ENCODE results near the genes ATF5, VSIG10L and SIGLEC8.

DNA sequence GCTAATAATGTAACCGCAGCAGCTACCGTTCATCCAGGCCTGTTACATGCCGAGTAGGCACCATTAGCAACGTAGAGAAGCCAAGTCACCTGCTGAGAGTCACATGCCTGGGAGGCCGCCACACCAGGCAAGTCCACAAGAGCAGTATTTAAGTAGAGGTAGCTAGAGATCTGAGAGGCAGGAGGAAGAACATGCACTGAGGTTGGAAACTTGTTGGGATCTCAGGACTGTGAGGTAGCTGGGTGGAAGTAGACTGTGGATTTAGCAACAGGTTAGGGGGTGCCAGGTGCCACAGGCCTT is 3.3 kb downstream of the FUZ start:
- RRBS = no CpG with 5 or more reads among the region's 5 CpGs

DNA sequence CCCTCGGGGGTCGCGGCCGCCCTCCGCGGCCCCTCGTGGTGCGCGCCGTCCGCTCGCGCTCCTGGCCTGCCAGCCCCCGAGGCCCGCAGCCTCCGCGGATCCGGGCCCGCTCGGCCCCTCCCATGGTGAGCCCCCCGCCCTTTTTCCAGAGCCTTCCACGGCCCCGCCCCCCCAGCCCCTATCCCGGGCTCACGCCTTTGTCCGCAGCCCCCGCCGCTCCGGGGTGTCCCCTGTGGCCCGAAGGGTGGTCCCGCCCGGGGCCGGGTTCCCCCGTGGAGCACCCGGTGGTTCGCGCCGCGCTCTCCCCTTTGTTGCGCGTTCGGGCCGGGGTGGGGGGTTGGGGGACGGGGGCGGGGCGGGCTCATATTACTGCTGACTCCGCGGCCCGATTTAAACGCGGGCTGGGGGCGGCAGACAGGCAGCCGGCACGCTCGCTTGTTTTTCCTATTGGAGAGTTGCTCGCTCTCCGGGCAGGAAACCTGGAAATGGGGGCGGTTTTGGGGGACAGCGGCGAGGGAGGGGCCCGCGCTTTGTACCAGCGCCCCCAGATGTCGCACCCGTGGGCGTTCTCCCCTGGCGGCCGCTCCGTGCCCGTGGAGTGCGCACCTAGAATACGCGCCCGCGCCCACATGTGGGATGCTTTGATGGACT is 15.9 kb downstream of the PNKP start:
- RRBS = 1% methylated on average over 37 of the region's 75 CpGs

- RRBS = 2% methylated on average over 19 of the region's 57 CpGs
Observed at GRCh38 chr19:49928998-49929672, at the start of gene ATF5. Gene ATF5, plus strand, starts transcription at chr19:49929205.

DNA sequence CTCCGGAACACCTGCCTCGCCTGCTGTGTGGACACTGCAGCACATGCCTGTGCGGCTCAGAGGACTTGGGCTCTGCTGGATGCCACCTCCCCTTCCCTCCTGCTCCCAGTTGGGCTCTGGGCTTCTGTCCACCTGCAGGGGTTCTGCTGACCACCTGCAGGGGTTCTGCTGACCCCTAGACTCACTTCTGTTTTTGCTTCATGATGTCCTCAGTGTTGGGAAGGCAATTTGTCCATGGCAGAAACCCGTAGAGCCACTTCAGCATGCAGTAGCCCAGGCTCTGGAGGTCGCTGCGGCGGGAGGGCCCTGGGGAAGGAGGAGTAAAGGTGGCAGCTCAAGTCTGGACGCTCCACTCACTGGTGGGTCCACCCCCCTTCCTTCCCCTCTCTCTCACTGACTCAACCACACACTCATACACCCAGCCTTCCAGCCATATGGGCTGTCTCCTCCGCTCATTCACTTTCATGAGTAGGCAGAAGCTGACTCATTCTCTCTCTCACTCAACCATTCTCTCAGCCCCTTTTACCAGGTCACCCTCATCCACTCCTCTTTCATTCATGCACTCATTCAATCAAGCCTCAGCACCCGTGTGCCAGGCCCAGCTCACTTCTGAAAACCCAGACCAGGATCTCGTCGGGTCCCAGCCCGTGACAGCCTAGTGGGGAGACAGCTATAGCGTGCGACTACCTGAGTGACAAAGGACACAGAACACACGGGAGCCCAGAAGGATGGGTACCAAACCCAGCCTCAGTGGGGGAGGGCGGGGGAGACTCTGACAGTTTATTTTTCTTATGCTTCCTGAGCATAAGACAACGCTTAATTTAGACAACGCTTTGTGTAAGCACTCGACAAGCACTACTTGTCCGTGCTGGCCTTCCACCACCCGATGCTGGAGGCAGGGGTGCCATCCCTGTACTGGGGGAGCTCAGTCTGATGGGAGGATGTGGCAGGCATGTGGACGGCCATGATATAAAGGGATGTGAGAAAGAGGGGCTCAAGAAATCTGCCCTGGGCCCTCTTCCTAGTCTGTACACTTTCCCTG is 27.5 kb upstream of the SIGLEC11 start:
- RRBS = no CpG with 5 or more reads among the region's 23 CpGs

DNA sequence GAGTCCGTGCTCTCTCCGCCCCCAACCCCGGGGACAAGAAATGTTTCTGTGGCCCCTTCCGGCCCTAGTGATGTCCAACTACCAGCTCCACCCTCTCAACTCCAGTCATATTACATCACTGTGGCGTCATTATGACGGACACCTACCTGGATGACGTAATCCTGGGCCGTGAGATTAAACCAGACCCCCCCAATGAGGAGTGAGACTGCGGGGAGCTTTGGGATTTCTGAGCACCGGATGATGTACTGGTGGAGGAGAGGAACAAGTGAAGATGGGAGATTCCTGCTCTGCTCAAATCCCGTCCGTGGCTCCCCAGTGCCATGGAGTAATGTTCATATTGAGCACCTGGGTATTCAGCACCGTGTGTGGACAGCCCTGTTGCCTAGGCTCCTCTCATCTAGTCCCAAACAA is 5.0 kb upstream of the KCNC3 start:
- RRBS = no CpG with 5 or more reads among the region's 13 CpGs

- RRBS = no CpG with 5 or more reads among the region's 22 CpGs
Observed at GRCh38 chr19:50461166-50461689, 15.1 kb upstream of the EMC10 start.

DNA sequence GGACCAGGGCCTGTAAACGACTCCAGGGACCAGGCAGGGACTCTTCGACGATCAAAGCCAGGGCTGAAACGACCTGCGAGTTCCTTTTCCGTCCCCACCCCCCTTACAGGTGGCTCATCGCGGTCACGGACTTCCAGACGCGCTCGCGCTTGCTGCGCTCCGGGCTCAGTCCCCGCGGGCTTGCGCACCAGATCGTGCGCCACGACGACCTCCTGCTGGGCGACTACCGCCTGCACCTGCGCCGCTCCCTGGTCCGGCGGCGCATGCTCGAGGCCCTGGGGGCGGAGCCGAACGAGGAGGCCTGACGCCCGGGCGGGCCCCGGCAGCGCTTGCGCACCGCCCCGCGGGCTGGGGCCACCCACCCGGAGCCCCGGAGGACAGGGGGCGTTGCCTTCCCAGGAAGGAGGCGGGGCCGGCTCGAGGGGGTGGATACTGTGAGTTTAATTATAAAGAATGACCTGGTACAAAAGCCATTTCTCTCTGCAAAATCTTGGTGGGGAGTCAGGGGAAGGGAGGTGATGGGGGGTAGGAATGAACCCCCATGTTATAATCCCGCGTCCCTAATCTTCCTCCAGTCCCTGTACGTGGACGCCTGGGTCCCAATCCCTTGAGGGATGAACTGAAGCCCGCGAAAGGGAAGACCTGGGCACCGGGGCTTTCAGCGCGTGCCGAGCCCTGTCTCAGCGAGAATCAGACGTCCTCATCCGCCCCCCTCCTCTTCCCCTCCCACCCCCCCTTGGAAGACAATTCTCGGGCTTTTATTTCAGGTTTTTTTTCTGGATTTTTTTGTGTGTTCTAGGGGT is 9.8 kb downstream of the C19orf81 start:
- RRBS = 2% methylated on average over 25 of the region's 62 CpGs

DNA sequence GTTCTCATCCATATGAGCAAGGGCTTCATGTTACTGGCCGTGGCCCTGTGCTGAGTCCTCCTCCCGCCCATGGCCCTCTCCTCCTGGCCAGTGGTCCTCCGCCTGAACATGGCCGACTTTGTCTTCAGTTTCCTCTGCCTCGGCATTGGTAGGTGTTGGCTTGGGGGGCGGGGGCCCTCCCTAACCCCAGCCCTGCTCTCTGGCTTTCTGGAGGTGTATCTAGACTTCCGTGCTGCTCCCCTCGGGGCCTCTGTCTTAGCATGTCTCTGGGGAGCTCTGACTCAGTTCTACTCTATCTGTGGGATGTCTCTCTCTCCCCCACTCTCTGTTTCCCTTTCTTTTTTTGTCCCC is 6.2 kb downstream of the KLK1 start:
- RRBS = no CpG with 5 or more reads among the region's 8 CpGs

- RRBS = no CpG with 5 or more reads among the region's 6 CpGs
Observed at GRCh38 chr19:50875960-50876500, 2.8 kb downstream of the KLK2 start.

DNA sequence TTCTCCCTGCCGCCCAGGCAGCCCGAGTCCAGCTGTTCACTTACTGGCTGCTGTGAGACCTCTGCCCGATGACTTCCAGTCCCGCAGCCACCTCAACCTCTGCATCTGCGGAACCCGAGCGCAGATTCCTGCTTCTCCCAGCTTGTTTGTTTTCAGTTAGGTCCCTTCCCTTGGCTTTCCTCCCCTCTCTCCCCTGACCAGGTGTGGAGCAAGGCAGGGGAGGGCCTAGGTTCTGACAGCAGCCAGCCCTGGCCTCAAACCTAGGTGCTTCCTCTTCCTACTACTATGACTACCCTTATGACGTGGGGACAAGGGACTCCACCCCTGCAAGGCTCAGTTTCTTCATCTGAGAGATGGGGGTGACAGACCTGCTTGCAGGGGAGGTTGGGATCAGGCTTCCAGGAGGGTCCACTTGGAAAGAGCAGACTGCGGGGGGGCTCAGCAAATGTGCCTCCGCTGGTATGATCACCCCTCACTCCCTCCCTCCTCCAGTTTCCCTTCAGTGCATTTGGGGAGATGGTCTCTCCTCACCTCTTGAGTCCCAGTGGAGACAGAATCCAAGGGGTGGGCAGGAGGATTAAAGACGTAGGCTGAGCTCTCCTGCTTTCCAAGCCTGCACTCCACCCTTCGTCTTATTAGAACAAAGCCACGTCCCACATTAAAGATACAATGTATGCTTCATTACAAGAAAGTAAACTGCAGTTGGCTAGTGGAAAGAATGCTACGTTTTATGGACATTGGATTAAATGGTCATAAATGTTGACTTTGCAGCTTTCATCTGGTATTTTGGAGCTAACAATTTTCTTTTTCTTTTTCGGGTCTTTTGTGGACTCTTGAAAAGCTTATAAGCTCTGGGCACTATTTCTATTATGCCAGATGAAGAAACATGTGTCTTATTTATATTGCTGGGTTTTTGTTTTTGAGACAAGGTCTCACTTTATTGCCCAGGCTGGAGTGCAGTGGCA is 1.3 kb upstream of the KLK11 start:
- RRBS = no CpG with 5 or more reads among the region's 15 CpGs

DNA sequence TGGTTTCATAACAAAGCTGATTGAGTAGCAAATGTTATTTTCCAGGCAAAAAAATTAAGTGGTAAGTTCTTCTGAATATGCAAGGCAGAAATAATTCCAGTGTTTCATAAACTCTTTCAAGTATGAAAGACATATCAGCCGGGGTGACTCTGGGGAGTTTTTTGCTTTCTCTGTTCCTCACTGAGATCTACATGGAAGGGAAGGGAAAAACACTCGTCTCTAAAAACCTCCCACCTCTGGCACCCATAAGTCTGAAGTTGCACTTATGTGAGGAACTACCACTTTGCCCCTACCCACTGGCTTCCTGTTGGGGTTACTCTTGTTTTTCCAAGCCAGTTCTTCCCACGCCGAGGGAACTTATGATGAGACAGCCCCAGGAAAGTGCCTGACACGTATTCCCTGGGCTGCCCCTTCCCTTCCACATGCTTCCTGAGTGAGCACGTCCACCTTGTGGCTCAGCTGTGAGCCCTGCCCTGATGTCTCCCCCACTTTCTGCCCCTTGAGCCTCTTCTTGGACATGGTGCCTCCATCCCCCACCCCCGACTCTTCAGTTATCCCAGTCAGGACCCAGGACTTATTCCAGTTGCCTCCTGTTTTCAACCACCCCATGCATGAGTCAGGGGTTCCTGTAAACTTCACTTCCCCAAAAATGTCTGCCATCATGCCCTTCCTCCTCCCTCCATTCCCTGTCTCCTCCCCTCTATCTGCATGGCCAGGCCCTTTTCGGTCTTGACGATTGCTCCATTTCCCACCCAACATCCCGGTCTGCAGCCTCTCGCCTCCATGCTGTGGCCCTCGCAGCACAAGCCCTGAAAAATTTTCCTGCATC is 5.2 kb upstream of the SIGLEC7 start:
- RRBS = no CpG with 5 or more reads among the region's 12 CpGs

DNA sequence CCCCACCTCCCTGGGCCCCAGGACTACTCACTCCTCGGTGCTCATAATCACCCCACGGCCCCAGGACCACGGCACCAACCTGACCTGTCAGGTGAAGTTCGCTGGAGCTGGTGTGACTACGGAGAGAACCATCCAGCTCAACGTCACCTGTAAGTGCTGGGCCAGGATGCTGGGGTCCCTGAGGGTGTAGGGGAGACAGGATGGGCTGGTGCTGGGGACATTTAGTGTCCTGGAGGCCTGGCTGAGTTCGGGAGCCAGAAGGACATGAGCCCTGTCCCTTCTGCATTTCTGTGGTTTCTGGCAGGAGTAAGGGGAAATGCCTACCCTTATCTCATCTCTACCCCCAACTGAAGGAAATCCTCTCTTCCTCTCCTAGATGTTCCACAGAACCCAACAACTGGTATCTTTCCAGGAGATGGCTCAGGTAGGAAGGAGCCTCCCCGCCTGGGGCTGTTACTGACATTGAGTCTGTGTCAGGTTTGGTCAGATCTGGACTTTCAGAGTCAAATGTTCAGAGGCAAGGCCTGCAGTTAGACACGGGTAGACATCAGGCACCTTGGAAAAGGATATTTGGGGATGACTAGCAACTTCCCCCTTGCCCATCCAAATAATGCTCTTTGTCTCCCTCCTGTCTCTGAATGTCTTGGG is 1.2 kb downstream of the CD33 start:
- RRBS = no CpG with 5 or more reads among the region's 9 CpGs

DNA sequence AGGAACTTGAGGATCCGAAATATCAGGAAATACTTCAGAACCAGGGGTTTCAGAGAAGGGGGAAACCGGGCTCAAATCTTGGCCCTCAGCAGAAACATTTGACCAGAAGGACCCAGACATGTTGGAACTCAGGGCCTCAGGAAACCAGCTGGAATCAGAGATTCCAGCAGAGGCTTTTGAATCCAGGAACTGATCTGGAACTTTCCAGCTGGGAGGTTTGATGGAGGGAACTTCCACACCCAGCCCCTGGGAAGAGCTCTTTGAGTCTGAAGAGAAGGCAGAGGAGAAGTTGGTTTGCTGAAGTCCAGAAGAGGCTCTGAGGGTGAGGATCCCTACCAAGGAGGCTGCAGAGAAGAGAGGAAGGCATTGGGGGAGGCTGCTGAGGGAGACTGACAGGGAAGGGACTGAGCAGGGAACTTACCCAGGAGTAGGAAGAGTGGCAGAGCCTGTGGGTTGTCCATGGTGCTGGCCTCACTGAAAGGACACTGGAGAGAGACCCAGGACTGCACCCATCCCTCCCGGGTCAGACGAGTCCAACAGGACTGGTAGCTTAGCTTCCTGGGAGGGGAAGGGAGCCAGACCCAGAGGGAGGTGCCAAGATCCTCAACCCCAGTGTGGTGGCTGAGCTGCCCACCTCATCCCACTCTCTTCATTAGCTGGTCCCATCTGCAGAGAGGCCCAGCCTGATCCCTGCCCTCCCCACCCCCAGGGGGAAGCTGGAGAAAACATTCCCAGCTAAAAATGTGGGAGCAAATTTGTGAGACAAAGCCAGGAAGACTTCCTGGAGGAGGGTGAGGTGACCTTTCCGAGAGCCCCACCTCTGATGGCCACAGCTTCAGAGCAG is at the start of gene VSIG10L:
VSIG10L (minus strand) TSS at position 476 of the 844 bp plus-strand sequence.
- RRBS = no CpG with 5 or more reads among the region's 5 CpGs

DNA sequence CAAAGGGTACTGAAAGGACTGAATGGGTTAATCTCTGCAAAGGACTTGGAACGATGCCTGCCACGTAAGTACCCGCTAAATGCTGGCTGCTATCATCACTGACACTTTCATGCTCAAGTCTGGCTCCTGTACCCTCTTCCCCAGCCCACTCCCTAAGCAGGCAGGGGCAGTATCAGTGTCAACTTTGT is 1.1 kb downstream of the ETFB start:
- RRBS = no CpG with 5 or more reads among the region's 3 CpGs

- RRBS = 36% methylated on average over 2 of the region's 10 CpGs
Observed at GRCh38 chr19:51458114-51458837, at the start of gene SIGLEC8. Gene SIGLEC8, minus strand, starts transcription at chr19:51458454.

GRCh38 chr19:51460107-51460796 is 2.0 kb upstream of the SIGLEC8 start:
- RRBS = no CpG with 5 or more reads among the region's 10 CpGs

DNA sequence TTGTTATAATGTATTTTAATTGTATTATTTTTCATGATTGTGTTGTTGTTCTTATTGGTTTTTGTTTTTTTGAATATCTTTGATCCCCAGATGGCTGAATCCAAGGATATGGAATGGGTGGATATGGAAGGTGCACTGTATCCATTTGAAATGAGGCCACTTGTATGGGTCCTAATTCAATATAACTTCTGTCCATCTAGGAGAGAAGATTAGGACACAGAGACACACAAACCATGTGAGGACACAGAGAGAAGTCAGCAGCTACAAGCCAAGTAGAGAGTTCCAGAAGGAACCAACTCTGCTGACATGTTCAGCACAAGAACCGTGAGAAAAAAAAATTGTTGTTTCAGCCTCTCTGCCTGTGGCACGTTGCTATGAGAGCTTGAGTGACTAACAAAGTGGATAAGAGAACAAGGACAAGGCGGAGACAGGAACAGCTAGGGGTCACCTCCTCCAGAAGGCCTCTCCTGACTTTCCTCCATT is 5.5 kb upstream of the SIGLEC12 start:
- RRBS = no CpG with 5 or more reads among the region's 3 CpGs

- RRBS = no CpG with 5 or more reads among the region's 6 CpGs
Observed at GRCh38 chr19:51593361-51593779, 22.3 kb downstream of the ZNF175 start.

GRCh38 chr19:51647025-51647477 is 426 bp upstream of the SIGLEC14 start:
- RRBS = 50% methylated on average over 2 of the region's 7 CpGs

- RRBS = no CpG with 5 or more reads among the region's 17 CpGs
Observed at GRCh38 chr19:51724301-51725016, 668 bp upstream of the HAS1 start.

Measured in foreskin fibroblast (primary cell).